Peyer's patch (tissue), 4 donors: ENCODE measurements around the genes LIPN and ANKRD22.

GRCh38 chr10:87008255-87008754 lies 11.8 kb upstream of the FAM25A start:
- PRO-cap = no peak
- RAMPAGE, long total RNA, 4 experiments = no peak in any of the 4 experiments

- PRO-cap = no peak
- RAMPAGE, long total RNA, 4 experiments = no peak in any of the 4 experiments
These were observed 34.0 kb downstream of the GLUD1 start for GRCh38 chr10:87060686-87061081.

DNA sequence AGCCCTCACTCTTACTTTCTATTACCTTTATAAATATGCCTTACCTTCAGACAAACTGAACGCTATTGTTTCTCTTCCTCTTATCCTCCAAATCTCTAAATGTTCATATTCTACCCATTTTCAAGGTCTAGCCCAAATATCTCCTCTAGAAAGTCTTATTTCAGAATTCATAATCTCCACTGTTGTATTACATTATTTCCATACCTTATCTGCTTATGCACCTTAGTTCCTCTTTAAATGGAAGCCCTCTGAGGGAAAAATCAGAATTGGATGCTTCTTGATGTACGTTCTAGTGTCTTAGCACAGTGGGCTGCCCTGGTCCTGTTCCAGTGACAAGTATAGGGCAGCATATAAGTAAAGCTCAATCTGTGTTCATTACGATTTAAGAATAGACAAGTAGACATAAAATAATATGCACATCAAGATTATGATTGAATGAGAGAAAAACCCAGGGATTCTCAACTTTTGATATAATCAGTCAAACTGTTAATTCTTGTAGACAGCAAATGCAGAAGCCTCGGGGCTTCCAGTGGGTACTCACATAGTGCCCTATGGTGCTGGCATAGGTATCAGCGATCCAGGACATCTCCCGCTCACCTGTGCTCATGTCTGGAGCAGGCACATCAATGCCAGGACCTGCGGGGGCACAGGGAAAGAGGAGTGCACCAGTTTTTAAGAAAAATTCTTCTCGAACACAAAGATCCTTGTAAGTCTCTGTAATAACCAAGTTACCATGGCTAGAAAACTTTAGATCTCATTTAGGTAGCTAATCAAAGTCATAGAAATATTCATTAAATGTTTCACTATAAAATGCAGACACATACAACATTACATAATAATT lies 26.9 kb downstream of the GLUD1 start:
- PRO-cap = no peak
- RAMPAGE, long total RNA, 4 experiments = start-site peak on the minus strand in 1 of 4 experiments, centred at position 279 of the sequence, 21 reads per replicate

- PRO-cap = no peak
- RAMPAGE, long total RNA, 4 experiments = no peak in any of the 4 experiments
These were observed 40.7 kb upstream of the NUTM2A start for GRCh38 chr10:87184421-87184995.

DNA sequence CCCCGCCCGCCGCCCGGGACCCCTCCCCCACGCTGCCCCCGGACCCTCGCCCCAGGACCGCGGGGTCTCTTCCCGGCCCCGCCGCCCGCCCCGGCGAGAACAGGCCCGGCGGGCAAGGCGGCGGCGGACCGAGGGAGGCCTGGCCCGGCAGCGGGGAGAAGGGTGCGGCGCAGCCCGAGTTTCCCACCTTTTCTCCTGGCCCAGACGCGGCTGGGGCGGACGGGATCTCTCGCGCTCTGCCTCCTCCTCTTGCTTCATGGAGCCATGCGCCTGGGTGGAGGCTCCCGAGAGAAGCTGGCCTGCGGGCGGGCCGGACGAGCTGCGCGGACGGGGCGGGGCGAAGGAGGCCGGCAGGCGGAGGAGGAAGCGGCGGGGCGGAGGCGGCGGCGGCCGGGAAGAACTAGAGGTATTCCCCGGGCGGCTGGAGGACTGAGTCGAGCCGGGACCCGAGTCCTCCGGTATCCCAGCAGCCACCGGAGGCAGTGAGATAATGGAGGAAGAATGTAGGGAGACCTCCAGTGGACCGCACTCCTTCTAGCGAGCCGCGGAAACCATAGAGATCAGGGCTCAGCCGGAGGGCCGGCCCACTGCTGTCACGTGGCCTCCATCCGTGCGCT lies 15.4 kb upstream of the NUTM2D start:
- PRO-cap = bidirectional peak, plus-strand start at position 377 of the sequence, minus-strand start at position 238 of the sequence; unidirectional peak, minus-strand start at position 402 of the sequence; bidirectional peak, plus-strand start outside the sequence, minus-strand start at position 534 of the sequence
- RAMPAGE, long total RNA, 4 experiments = start-site peak on the plus strand in 1 of 4 experiments, centred at position 350 of the sequence, 9 reads per replicate; start-site peak on the minus strand in 1 of 4 experiments, centred at position 294 of the sequence, 185 reads per replicate

DNA sequence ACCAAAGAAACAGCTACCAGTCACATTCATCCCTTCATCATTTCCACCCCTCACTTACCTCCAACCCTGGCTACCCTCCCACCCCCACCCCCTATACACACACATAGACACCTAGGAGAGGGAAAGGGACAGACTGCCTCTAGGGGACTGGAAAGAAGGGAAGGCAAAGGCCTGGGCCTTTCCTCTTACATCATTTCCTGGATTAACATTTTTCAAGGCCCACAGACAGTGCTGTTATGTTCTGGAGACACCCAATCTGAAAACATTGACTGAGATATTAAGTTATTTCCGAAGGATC lies 2.7 kb downstream of the PAPSS2 start:
- PRO-cap = no peak
- RAMPAGE, long total RNA, 4 experiments = no peak in any of the 4 experiments

DNA sequence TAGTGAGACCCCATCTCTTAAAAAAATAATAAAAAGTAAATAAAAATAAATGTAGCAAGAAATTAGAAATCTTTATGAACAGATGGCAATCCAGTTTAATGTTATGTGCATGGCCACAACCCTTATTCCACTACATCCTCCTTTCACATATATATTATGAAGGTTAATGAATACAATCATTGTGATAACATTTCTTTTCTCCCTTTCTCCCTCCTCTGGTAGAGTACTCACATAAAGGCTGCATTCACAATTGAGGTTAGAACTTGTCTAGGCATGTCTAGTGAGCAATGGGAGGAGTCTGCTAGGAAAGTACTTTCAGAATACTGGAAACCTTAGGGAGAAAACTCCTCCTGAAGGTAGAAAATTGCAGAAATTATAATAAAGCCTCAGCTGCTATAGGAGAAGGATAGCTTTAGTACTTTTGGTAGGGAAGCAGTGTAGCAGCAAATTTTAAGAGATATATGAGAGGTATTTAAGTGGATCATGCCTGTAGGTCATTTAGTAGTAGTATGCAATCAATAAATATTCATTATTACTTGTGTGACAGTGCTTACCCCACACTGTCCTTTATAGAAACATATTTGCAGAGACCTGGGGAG lies 20.2 kb downstream of the KLLN start:
- PRO-cap = no peak
- RAMPAGE, long total RNA, 4 experiments = no peak in any of the 4 experiments

GRCh38 chr10:88017788-88018069 lies 154.3 kb downstream of the PTEN start:
- PRO-cap = no peak
- RAMPAGE, long total RNA, 4 experiments = no peak in any of the 4 experiments

DNA sequence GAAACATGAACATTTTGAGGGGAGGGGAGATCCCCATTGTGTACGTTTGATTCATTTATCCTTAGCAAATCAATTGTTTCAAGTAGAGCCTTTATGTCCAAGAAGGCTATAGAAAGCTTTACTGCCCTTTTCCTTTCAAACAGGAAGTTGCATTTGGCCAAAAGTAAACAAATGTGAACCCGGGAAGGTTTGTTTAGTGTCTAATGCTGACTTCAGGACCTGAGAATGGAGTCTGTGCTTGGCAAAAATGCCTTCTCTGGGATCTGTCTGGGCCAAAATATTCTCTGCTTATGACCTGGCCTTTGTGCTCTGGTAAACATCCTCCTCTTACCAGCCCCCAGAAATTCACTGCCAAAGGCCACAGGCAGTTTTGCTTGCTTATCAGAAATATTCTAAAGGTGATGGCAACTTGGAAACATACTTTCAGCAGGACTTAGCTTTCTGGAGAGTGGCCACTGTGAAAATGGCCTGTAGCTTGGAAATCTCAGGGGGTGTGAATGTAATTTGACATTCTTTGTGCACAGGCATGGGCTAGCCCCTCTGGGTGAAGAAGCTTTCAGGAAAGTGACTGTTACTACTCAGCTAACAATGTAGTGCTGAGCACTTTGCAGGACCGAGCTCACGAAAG lies 199.5 kb downstream of the PTEN start:
- PRO-cap = no peak
- RAMPAGE, long total RNA, 4 experiments = no peak in any of the 4 experiments

DNA sequence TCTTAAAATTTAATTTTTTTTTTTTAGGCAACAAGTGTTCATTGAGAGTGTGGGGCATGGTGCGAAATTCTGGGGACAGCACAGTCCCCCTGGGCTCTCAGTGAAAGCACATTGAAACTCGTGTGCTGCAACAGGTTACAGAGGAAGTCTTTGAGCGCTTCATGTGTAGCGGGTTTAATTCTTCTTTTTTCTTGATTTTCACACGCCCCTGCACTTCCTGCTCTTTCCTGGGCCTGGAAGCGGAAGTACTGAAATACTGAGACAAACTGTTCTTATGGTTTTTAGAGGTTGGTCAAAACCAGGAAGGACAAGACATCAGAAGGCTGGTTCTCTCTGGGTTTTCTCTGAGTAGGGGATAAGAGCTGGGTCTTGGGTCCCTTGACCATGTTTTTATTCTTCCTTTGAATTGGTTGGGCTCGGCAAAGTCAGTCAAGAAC lies 203.5 kb downstream of the PTEN start:
- PRO-cap = bidirectional peak, plus-strand start at position 295 of the sequence, minus-strand start at position 149 of the sequence
- RAMPAGE, long total RNA, 4 experiments = no peak in any of the 4 experiments

DNA sequence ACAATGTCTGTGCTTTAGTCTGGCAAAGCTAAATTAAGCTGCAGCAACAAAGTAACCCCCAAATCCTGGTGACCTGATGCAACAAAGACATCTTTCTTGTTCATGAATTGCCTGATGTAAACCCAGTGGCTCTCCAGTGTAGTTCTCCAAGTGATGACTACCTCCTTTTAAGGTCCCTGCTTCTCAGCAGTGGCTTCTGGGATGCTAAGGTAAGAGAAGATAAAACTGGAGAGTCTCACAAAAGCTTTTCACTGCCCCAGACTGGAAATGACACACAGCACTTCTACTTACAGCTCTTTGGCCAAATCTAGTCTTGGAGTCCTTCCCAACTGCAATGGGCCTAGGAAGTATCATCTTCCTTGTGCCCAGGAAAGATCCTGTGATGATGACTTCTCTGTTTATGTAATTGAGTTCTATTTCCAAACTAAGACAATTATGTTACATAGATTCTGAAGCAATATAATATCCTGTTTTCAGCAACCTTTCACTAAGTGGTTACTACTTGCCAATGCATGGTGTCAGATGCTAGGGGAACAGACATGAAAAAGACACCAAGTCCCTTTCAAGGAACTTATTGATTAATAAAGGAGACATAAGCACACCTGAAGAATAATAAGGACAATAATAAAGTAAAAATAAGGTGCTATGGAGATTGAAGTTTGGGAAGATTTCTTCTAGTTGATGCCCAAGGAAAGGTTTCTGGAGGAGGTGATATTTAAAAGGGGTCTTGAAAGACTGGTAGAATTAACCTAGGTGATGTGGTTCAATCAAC lies 234.1 kb downstream of the PTEN start:
- PRO-cap = no peak
- RAMPAGE, long total RNA, 4 experiments = no peak in any of the 4 experiments

- PRO-cap = no peak
- RAMPAGE, long total RNA, 4 experiments = no peak in any of the 4 experiments
These were observed 283.7 kb downstream of the PTEN start for GRCh38 chr10:88147107-88147557.

DNA sequence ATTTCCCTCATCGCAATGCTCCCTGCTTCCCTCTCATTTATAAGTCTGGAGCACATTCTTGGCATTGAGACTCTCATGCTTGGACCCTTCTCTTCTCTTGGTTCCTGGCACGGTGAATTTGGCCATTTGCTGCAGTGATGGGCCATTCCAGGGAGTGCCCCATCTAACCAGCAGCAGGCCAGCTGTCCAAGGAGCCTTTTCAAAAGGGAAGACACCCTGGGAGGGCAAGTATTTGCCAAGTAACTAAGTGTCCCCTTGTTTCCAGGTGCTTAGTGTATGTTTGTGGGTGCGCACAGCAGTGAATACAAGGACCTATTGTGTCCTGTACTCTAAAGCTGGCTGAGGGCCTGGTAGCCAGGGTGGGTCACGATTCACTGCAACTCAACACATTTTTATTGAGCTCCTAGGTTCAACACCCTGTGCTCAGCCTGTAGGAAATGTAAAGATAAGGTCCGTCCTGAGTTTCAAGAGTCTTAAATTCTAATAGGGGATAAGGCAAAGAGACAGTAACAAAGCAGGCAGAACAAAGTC lies 348.8 kb downstream of the RNLS start:
- PRO-cap = no peak
- RAMPAGE, long total RNA, 4 experiments = no peak in any of the 4 experiments

GRCh38 chr10:88545249-88545736 lies 37.8 kb downstream of the RNLS start:
- PRO-cap = no peak
- RAMPAGE, long total RNA, 4 experiments = no peak in any of the 4 experiments

DNA sequence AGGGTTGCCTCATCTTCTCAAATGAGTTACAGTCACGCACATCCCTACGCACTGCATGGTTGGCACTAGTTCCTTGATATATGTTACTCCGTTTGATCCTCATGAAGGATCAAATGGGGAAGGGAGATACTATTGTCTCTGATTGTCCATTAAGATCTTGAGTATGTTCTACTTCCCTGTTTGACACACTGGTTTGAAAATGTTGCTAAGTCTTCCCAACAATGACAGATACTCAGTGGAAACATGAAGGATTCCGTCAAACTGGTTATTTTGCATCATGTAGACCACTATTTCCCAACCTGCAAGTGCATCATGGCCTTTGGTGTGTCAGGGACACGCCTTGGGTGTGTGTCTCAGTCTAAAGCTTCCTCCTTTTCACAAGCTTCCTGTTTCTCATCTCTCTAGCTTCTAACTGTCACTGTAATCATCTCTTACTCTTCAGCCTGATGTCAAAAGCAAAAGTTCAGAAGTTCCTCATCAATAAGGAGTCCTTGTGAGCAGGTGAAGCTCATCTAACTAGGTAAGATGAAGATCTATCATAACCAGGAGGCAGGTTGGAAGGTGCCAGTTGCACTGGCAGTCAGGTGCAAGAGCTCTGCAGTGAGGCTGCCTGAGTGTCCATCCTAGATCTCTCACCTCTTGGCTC lies at the start of gene LIPN:
TSS of gene LIPN (plus strand) at position 434 of the 646 bp plus-strand sequence.
- PRO-cap = no peak
- RAMPAGE, long total RNA, 4 experiments = no peak in any of the 4 experiments

DNA sequence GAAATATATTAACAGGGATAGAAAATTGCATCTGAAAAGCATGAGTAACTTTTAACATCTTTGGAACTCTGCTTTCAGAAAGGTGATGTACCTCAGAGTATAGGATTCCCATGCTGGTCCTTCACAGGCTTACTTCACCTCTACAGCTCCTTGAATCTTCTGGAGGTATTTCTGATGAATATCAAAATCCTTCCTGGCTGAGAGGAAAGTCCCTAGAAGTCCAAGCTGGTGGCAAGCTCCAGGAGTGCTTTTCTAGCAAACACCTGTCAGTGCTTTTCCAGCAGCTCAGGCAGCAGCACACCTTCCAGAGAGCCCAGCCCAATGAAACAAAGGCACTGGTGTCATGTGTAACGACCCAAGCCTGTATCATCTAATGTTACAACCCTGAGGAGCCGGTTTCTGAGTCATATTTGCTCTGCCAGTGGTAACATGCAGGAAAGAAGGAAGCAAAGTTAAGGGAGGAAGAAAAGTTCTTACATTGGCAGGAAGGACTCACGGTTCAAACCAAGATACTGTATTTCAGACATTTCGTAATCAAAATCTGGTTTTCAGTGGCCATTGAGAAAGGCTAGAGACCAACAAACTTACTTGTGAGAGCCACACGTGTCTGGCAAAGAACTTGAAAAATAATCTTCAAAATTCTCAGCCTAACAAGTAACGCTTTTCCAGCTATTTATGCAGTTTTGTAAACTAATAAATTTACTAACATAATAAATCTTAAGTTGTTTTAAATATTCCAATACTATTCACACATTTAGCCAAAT lies at the start of gene ANKRD22:
TSS of gene ANKRD22 (minus strand) at position 349 of the 764 bp plus-strand sequence.
- PRO-cap = unidirectional peak, minus-strand start at position 323 of the sequence
- RAMPAGE, long total RNA, 4 experiments = start-site peak on the minus strand in 2 of 4 experiments, centred at positions 249 to 264 of the sequence, 6 to 10 reads per replicate

GRCh38 chr10:88880956-88881260 lies 863 bp downstream of the STAMBPL1 start:
- PRO-cap = no peak
- RAMPAGE, long total RNA, 4 experiments = no peak in any of the 4 experiments

GRCh38 chr10:88881261-88881696 lies 1.2 kb downstream of the STAMBPL1 start:
- PRO-cap = no peak
- RAMPAGE, long total RNA, 4 experiments = no peak in any of the 4 experiments

DNA sequence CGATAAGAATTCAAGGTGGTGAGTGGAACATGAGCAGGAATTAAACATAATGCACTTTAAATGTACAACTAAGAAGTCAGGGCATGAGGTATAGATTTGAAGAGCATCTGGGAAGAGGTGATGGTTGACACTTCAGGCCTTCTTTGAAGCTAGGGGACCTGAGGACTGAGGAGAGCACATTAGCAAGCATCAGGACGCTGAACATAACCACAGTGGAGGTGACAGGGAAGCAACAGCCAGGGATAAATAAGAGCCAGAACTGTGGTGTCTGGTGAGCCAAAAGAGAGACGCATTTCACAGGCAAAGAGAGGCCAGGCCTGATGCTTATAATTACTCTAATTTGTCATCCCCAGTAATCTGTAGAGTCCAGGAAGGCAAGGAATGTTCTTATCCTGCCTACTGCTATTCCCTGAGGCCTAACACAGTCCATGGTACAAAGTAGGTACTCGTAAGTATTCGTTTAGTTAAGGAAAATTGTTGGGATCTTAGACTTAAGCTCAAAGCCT lies 10.4 kb upstream of the FAS start:
- PRO-cap = no peak
- RAMPAGE, long total RNA, 4 experiments = no peak in any of the 4 experiments

- PRO-cap = no peak
- RAMPAGE, long total RNA, 4 experiments = no peak in any of the 4 experiments
These were observed 9.8 kb upstream of the FAS start for GRCh38 chr10:88980675-88981284.